Brain (tissue), 1 donor: Measurements from ENCODE around the gene IFNK.

GRCh38 chr9:27154738-27155516 lies 45.9 kb downstream of the TEK start:
- RRBS: no CpG with 5 or more reads among the region's 9 CpGs

DNA sequence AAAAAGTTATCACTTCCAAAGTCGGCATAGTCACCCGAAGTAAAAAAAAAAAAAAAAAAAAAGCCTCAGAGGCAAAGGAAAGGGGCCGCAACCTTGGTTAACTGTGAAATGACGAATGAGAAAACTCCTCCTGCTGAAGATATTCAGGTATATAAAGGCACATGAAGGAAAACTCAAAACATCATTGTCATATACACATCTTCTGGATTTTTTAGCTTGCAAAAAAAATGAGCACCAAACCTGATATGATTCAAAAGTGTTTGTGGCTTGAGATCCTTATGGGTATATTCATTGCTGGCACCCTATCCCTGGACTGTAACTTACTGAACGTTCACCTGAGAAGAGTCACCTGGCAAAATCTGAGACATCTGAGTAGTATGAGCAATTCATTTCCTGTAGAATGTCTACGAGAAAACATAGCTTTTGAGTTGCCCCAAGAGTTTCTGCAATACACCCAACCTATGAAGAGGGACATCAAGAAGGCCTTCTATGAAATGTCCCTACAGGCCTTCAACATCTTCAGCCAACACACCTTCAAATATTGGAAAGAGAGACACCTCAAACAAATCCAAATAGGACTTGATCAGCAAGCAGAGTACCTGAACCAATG lies at the start of gene IFNK:
Gene IFNK, plus strand, starts transcription at position 181 of the 610 bp plus-strand sequence.
- RRBS: no CpG with 5 or more reads among the region's 6 CpGs

- RRBS: no CpG with 5 or more reads among the region's 3 CpGs
Measured at GRCh38 chr9:27525957-27526417, 1.9 kb downstream of the IFNK start.

DNA sequence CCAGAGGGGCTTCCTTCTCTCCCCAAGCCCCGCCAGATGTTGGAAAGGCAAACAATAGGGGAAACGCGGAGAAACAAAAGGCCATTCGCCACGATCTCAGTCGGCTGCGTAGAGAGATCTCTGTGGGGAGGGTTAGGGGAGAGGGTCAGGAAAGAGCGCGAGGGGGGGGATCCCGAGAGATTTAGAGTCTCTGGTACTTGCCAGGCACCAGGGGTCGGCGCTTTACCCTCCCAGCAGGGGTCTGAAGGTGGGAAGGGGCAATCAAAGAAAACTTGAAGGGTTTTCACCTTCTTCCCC lies 1.0 kb downstream of the MOB3B start:
- RRBS: no CpG with 5 or more reads among the region's 12 CpGs

DNA sequence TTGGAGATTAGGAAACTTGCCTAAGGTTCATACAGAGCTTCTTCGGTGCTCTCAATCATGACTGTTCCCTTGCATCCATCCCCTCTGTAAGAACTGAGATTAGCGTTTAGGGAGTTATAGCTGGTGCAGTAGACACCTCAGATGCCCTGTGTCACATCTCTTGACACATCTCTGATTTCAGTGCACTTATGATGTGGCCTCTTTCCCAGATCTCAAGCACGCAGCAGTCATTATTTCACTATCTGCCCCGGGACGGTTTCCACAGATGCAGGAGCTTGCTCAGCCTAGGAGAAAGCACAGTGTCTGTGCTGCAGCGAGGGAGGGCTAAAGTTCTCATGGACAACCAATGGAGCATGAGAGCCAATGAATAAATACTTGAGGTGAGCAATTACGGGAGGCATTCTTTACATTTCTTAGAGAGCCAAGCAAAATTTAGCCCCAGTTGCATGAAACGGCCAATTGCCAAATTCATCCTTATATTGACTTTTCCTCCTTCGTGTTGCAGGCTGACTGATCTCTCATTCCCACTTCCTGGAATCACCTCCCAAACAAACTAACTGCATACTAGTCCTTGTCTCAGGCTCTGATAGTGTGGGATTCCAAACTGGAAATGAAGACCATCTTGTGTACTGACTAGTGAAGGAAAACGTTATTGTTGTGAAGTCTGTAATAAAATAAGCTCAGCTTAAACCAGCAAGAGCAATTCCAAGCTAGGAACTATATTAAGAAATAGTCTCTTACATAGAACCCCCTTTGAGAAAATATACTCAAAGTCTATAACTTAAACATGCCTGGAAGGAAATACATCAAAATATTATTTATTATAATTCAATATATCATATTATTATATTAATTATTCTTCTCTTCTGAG lies 7.5 kb upstream of the MOB3B start:
- RRBS: no CpG with 5 or more reads among the region's 10 CpGs

GRCh38 chr9:27542682-27542881 lies 13.0 kb upstream of the MOB3B start:
- RRBS: no CpG with 5 or more reads among the region's 2 CpGs

GRCh38 chr9:28387255-28387568 lies 813.9 kb upstream of the C9orf72 start:
- RRBS: no CpG with 5 or more reads among the region's 4 CpGs

- RRBS: no CpG with 5 or more reads among the region's 6 CpGs
Measured at GRCh38 chr9:31347126-31347684, 1037.2 kb upstream of the ACO1 start.

- RRBS: no CpG with 5 or more reads among the region's 14 CpGs
Measured at GRCh38 chr9:33023896-33024555, 1.0 kb upstream of the DNAJA1 start.

- RRBS: no CpG with 5 or more reads among the region's 2 CpGs
Measured at GRCh38 chr9:33026743-33027039, 1.6 kb downstream of the DNAJA1 start.

DNA sequence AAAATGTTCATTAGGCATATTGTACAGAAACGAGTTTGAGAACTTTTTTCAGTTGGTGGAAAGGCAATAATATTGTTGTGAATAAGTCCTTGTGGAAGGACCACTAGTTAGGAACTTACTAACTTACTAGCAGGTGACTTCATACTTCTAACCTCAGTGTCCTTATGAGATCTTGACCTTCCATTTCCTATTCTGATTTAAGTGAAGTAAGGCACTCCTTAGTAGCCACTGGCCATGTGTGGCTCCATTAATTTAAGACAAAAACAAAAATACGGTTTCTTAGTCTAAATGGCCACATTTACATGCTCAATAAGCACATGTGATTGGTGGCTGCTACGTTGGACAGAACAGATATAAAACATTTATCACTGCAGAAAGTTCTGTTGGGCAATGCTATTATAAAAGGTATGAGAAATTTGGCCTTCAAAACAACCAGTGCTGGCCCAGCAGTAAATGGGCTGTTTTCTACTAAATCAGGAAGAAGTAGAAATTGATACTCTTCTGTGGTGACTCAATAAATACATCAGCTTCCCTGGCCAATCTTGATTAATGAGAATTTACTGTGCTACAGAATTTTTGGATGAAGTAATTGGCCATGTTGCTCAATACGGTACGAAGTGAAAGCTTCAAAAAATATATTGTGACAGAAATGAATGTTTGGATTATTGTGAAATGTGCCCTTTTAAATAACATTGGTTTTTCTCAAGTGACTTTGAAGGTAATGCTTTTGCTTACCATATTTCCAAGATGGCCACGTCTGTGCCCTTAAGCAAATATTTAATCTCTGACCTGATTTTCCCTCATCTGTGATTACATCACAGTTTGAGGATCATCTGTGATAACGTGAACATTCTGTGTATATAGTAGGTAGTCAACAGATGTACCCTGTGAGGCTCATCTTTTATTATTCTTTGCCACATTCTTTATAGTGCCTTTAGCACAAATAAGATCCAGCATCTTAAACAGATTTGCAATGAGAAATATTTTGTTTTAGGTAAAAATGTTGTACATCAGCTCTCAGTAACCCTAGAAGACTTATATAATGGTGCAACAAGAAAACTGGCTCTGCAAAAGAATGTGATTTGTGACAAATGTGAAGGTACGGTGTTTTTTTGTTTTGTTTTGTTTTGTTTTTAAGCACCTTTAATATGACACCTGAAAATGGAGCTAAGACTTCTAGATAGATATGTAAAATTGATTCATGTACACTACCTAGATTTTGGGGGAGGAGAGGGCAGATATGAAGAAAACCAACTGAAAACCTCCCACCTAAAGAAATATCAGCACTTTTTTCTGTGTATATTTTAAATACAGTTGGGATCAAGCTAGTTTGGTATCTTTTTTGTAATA lies 4.3 kb downstream of the DNAJA1 start:
- RRBS: no CpG with 5 or more reads among the region's 8 CpGs

DNA sequence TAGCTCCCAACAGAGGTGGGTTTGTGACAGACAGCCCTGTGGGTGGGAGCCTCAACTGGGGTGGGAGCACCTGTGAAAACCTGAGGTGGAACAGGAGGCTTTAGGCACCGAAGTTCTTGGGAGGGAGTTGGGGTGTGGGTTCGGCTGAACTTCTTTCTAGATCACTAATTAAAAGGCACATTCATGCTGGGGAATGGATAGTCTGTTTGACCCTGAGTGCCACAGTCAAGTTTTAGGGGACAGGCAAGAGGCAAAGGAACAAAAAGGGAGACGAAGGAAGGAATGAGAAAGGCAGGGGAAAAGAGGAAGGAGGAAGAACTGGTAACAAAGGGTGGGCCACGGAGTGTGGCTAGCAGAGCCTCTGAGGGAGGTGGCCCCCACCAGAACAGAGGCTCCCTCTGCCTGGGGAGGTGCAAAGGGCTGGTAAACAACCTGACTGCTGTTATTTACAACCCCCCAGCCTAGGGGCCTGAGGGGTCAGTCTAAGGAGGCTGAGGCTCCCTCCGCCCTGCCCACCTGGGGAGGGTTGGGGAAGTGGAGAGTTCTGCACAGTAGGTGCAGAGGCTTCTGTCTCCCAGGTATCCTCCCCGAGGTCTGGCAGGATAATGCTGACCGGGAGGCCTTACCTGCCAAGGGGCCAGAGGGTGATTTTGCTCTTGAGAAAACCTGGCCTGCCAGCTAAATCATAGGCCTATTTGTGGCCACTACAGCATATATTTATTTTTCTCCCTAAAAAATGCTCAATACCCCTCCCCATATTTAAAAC lies 35.5 kb upstream of the SMU1 start:
- RRBS: no CpG with 5 or more reads among the region's 7 CpGs

DNA sequence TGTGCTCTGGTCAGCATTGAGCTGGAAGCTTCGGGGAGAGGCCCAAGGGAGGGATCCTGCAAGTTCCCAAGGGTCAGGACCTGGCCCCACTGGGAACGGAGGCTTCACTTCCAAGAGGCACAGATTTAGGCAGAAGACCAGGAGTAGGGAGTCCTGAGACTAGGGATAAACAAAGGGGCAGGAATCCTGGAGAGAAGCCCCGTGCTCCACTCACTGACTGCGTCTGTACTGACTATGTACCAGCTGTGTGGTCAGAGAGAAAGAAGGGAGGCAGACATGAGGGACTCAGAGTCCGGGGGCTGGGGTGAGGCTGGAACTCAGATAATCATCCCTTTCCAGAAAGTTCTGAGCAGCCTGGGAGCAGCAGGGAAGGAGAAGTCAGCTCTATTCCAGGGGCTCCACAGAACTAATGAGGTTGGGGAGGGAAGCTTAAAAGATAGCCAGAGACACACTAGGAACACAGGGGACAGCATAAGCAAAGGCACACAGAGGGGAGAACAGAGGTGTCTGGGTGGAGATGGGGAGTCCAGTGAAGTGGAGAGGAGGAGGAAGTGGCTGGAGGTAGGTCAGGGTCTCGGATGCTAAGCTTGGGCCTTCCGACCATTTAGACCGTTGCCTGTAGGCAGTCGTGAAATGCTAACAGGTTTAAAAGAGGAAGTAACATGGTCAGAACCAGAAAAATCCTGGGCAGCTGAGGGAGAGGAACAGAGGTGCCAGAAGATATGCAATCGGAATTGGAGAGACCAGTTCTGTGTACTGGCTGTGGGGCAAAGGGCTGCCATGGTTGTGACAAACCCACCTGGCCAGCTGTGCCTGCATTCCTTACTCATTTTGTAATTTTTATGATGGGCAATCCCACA lies 37.6 kb downstream of the B4GALT1 start:
- RRBS: no CpG with 5 or more reads among the region's 10 CpGs

DNA sequence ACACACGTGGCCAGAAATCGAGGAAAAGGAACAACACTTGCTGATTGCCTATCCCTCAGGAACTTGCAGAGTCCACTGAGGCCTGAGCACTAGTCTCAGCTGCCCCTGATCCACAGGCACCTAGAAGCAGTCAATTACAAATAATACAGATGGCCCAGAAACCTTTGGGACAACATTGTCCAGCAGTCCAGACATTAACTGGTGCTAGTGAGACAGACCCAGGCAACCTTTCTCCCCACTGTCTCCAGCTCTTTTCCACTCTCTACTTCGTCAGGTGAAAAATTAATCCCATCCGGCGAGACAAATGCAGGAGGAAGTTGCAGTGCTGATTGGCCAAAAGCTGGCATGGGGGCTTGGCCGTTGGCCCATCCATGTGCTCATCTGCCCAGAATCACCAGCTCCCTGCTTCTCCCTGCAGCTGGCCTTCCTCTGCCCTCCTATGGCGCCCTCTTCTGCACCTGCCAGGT lies 3.5 kb upstream of the B4GALT1 start:
- RRBS: no CpG with 5 or more reads among the region's 7 CpGs

DNA sequence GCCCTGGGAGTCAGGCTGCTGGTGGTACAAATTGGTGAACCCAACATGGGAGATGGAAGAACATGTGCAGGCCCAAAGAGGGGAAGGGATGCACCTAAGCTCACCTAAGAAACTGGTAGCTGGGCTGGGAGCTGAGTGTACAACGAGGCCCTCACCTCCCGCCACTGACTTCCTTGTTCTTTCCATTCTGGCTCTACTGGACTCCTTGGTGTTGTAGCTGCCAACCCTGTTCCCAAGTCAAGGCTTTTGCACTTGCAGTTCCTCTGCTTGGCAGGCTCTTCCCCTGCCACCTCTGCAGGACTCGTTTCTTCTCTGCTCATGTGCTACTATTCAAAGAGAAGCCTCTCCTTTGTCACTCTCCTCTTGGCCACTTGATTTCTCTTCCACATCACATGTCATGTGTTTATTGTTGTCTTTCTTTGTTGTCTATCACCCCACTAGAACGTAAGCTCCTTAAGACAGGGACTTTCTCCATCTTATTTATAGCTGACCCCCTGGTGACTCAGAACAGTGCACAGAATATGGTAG lies 5.4 kb upstream of the SPINK4 start:
- RRBS: no CpG with 5 or more reads among the region's 4 CpGs

DNA sequence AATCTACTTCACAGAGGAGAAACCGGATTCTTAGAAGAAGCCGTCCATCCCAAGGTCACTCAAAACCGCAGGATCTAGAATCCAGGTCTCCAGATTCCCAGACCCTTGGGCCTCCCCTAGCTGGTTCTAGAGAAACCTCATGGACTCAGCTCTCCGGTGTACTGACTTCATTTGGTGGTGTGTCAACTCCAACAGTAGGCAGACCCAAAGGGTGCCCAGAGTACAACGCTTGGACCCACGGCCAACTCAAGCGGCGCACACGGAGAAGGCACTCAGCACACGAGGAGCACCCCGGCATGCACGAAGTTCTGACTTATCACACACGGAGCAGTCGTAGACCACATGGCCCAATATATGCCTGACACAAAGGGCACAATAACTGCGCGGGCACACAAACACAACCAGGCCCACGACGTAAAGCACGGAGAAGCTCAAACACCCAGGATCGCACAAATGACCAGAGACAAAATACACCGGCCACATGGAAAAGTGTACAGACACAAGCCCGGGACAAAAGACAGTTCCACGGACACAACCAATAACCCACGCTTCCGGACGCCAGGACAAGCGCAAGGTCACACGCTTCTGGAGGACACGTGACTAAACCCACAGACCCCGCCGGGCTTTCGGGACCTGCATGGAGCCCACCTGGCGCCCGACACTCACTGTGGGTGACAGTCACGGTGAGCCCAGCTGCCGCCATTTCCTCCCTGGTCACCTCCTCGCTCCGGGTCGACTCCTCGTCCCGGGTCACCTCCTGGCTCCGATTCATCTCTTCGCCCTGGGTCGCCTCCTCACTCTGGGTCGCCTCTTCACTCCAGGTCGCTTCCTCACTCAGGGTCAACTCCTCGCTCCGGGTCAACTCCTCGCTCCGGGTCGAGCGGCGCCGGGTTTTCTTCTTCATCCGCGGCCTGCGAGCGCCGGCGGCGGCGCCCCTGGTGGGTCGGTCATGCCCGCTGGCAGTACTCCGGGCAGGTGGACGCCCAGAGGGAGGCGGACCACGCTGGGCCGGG lies 644 bp downstream of the BAG1 start:
- RRBS: 3% methylated on average over 32 of the region's 69 CpGs

GRCh38 chr9:33394973-33395812 lies 7.2 kb downstream of the AQP7 start:
- RRBS: no CpG with 5 or more reads among the region's 20 CpGs

GRCh38 chr9:33437031-33437470 lies 10.3 kb downstream of the AQP3 start:
- RRBS: no CpG with 5 or more reads among the region's 4 CpGs

- RRBS: no CpG with 5 or more reads among the region's 15 CpGs
Measured at GRCh38 chr9:33448120-33448660, 797 bp upstream of the AQP3 start.

DNA sequence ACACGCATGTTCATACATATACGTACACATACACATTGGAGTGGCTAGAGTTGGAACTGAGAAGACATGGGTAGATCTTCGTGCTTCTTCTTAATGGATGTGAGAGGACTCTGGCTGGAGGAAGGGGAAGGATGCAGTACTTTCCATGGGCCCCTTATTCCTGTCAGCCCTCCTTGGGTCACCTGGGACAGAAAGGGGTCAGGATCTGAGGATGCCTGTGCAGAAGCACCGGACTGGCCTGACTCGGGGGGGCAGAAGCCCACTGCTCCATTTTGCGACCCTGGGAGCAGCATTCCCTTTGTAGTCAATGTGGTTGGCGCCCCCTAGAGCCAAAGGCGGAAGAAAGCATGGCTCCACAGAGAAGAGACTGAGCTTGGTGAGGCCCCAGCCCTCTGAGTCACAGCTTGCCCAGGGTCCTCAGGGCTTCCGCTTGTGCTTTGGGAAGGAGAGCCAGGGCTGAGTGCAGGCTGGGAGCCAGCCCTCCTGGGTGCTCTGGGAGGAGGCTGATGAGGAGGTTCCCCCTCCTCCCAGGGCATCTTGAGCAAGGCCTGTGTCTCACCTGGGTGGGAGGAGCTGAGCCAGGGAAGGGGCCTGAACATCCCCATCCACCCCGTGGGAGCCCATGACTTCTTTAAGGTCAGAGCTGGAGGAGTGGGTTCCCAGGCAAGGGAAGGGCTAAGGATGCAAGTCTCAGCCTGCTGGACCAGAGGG lies 5.4 kb upstream of the AQP3 start:
- RRBS: no CpG with 5 or more reads among the region's 10 CpGs